Mesenchymal stem cell of adipose (primary cell): Measurements from ENCODE around the gene CYP20A1.

GRCh38 chr2:203238431-203239461 lies at the start of gene CYP20A1:
Gene CYP20A1, plus strand, starts transcription at chr2:203239018.
- CAGE, long polyA plus RNA: no peak

- CAGE, long polyA plus RNA: no peak
Observed at GRCh38 chr2:203631247-203631720, 75.2 kb upstream of the CD28 start.

DNA sequence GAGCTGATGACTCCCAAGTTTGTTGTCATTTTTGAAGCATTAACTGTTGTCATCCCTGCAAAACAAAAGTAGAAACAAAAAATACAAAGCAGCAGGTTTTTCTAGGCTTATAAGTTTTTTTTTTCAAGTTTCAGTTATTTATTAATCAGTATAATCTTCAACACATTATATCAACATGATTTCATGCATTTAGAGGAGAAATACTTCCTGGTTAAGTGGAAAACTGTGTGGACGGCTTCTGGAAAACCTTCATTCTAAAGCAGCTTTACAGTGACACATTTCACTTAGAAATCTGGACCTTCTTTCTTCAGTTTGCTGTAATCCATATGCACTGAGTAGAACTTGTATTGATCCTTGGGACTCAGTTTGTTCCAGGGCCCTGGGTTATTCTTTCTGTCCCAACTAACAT lies 34.5 kb upstream of the CD28 start:
- CAGE, long polyA plus RNA: no peak

- CAGE, long polyA plus RNA: no peak
Observed at GRCh38 chr2:203708783-203709390, 2.4 kb downstream of the CD28 start.

- CAGE, long polyA plus RNA: no peak
Observed at GRCh38 chr2:203814479-203814991, 53.0 kb upstream of the CTLA4 start.

GRCh38 chr2:203948767-203949813 lies 12.5 kb downstream of the ICOS start:
- CAGE, long polyA plus RNA: no peak

DNA sequence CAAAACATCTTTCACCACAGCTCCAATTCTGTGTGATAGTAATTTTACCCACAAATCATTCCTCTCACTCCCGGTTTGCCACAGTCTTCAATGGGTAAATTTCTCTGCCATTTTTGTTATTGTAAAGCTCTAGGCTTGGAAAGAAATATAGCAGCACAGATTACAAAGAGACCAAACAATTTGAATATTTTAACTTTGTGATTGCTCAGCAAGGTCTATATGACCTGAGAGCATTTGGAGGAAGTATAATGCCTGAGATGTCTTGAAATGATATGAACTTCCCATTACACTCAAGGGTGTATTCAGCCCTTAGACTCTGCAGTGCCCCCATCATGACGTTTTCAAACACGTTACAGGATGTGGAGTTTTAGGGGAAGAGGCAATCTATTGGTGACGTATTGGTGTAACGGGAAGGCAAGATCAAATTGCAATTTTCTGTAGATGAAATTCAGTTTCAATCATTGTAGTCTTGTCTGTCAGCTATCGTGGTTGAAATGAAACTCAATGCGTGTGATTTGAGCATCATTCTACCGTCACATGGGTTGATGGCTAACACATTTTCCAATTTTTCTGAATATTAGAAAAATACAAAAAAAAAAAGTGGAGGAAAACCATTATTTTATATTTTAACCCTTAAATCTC lies 78.9 kb downstream of the ICOS start:
- CAGE, long polyA plus RNA: no peak

DNA sequence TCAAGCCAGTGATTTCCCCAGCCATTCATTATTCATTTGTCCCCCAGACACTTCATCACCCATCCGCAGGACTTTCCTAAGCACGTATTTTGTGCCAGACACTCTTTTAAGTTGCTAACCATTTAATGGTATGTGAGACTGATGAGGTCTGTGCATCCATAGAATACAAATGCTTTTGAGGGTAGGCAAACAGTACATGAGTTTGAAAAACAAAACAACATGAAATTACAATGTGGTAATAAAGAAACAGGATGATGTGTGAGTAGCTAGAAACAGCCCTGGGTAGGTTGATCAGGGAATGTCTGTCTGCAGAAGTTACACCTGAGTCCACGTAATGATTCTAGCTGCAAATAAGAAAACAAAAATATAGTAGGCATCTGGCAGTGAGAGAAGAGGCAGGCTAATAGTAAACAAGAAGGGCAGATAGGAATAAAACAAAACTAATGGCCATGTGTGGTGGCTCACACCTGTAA lies 328.2 kb downstream of the PARD3B start:
- CAGE, long polyA plus RNA: no peak

GRCh38 chr2:206767346-206767949 lies 2.0 kb downstream of the FASTKD2 start:
- CAGE, long polyA plus RNA: no peak

- CAGE, long polyA plus RNA: no peak
Observed at GRCh38 chr2:207041277-207041851, 102.0 kb downstream of the CPO start.

GRCh38 chr2:207073498-207074148 lies 92.1 kb downstream of the KLF7 start:
- CAGE, long polyA plus RNA: no peak

DNA sequence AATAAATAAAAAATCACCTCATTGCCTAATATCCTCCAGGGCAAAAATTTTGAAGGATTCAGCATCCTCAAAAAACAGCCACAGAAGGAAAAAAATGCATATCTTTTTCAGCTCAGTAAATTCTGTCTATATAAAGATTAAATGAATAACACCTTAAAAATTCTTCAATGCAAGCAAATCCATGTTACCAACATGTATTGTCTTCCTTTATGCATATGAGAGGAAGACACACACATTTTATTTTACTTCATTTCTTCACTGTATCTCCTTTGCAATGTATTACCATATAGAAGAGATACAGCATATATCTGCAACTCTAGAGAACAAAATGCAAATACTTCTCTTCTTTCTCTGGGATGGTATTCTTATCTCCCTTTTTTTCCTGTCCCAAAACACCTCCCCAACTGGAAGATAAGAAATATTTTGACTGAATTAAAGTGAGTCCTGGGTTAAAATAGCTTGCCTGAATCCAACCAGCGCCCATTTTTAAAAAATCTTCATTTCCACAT lies 45.5 kb downstream of the KLF7 start:
- CAGE, long polyA plus RNA: no peak

GRCh38 chr2:207162773-207163860 lies 2.6 kb downstream of the KLF7 start:
- CAGE, long polyA plus RNA: no peak

DNA sequence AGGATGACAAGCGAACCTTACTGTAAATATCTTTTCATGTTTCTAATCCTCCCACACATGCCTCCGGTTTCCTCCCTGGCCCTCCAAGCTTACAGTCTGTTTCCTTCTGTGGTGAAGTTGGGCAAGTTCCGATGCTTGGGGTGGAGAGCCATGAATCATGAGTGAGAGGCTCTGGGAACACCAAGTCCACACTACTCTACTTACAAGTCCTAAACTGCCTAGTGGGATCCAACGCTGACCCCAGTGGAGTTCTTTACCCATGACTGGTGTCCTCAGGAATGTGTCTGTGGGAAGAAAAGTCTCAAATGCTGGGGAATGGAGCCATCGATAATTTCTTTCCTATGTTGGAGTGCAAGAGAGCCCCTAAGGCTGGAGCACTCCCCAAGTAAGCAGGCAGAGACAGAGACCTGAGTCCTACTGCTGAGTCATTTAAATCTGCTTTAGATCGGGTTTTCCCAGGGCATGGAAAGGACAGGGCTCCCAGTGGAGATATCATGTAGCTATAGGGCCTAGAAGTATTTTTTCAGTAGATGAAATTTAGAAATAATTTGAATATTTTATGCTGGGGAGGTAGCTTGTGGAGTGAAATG lies 73.5 kb upstream of the KLF7 start:
- CAGE, long polyA plus RNA: no peak

DNA sequence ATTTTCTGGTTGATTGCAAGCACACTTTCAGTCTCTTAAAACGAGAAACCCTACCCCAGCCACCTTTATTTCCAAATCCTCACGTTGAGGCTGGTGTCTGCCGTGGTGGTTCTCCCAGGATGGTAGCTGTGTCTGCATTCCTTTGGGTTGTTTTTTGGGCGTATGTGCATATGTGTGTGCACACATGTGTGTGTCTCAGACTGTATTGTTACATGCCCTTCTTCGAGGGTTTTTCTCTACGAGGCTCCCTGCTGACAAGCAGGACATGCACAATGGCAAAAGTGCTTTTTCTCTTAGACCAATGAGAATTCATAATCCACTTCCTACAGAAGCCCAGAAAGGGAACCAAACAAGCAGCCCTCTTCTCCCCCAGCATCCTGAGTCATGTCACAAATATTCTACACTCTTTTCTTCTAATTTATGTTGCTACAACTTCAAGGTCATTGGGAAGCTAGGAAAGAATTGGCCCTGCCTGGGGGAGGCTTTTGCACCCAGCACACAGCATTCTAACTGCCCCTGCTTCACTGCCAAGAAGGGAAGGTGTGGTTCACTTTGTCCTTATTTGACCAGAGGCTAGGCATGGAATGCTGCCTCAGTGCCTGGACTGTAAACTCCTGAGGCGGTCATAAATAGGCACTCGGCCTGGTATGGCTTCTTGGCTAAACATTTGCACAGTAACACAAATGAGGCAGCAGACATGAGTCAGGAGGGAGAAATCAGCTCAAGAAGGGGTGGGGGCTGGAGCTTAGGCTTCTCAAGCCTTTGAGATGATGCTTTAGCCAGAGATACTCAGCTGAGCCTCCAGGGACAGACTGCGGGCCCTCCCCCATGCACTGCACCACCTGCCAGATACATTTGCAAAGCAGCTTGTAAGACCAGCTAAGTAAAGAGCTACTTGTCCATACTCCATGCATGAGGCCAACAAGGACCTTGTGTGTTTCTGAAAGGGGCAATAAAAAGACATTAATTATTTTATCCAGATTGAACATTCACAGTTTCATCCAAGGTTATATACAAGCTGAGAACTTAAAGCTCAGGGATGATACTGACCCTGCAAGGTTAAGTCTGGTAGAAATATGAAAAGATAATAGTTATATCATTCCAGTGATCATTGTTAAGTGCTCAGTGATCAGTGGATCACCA lies 92.7 kb upstream of the KLF7 start:
- CAGE, long polyA plus RNA: no peak

GRCh38 chr2:207505741-207505996 lies 24.1 kb upstream of the CREB1 start:
- CAGE, long polyA plus RNA: no peak

DNA sequence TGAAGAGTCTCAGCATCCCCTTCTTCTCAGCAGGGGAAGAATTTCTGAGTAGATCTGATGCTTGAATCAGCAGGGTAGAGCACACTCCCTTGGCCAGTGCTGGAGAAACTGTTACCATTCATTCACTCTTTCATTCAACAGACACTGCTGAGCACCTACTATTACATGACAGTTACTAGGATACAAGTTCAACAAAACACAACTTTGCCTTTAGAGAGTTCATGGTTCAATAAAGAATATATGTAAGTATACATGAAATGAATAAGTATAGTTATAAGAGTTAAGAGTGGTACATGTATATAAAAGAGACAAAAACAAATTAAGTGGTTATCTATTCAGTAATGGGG lies 5.1 kb upstream of the CREB1 start:
- CAGE, long polyA plus RNA: no peak

GRCh38 chr2:207632707-207633170 lies 7.5 kb upstream of the METTL21A start:
- CAGE, long polyA plus RNA: no peak

- CAGE, long polyA plus RNA: no peak
Observed at GRCh38 chr2:207683848-207684323, 27.6 kb upstream of the CCNYL1 start.

DNA sequence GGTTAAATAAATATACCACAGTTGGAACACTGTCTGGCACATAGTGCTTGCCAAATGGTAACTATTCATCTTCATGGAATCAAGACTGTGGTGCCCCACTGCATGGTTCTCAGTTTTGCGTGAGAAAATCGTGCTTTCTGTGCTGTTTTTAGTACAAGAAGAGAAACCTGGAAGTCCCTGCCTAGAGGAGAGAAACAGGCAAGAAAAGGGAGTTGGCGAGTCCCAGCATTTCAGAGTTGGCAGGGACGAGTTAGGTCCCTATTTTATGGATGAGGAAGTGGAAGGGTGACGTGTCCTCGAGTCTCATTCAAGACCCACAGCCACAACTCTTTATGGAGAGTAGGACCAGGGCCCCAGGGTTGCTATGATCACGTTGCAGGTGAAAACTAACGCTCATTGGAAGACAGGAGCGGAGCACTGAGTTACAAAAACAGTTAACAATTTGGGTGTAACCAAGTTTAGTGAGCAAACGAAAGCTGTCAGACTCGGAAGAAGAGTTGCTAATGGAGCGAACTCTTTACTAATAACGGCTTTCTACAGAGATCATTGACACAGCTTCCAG lies 654 bp upstream of the CCNYL1 start:
- CAGE, long polyA plus RNA: no peak